Hair follicular keratinocyte (primary cell): ENCODE measurements around a stretch of chr12.

DNA sequence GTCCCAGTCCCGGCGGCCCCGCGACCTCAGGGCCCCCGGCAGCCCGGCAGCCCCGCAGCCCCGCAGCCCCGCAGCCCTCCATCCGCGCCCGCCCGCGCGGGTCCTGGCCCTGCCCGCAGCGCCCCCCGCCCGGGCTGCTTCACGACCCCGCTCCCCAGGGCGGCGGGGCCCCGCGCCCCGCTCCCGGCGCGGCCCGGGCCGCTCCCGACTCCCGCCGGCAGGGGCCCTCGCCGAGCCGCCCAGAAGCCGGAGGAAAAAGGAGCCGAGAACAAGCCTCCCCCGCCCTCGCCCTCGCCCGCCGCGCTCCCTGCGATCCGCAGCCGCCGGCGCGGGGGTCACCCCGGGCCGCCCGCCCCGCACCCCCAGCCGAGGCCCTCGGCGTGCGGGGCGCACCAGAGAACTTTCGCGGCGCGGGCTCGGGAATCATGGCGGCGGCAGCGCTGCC lies 642 bp downstream of the CDK2AP1 start:
- RAMPAGE, long total RNA = no peak

- RAMPAGE, long total RNA = no peak
Measured at GRCh38 chr12:123319651-123320072, 45.0 kb downstream of the SBNO1 start.

DNA sequence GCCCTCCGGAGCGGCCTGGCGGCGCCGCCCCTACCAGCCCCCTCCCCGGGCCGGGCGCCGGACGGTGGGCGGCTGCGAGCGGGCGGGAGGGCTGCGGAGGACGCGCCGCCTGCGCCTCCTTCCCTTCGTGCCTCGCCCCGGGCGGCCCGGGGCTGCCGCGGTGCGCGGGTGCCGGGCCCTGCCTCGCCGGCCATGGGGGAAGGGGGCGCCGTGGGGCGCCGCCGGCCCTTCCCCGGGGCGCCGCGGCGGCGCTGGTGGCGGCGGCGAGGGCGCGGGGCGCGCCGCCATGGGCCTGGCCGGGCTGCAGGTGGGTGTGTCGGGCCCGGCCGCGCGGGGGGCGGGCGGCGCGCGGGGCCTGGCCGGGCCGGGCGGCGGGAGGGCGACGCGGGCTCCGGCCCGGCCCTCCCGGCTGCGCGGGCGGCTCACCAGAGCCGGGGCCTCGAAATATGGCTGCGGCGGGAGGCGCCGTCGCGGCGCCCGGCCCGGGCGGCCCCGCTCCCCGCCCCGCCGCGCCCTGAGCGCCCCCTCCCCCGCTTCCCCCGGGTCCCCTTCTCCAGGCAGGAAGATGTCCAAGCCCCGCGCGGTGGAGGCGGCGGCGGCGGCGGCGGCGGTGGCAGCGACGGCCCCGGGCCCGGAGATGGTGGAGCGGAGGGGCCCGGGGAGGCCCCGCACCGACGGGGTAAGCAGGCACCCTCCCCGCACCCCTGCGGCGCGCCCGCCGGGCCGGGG lies 5.1 kb downstream of the KMT5A start:
- RAMPAGE, long total RNA = no peak

DNA sequence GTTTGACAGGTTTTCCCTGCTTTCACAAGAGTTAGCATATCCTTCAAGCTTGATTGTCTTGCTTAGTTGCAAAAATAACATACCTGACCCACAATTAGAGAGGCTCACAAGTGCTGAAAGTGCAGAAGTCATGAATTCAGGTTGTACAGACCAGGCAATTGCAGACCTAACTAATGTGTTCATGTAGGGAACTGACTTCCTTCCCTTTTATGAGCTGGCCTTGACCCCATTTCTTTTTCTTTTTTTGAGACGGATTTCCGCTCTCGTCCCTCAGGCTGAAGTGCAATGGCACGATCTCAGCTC lies 7.0 kb downstream of the KMT5A start:
- RAMPAGE, long total RNA = no peak

GRCh38 chr12:123394793-123395439 lies 11.0 kb downstream of the KMT5A start:
- RAMPAGE, long total RNA = no peak

DNA sequence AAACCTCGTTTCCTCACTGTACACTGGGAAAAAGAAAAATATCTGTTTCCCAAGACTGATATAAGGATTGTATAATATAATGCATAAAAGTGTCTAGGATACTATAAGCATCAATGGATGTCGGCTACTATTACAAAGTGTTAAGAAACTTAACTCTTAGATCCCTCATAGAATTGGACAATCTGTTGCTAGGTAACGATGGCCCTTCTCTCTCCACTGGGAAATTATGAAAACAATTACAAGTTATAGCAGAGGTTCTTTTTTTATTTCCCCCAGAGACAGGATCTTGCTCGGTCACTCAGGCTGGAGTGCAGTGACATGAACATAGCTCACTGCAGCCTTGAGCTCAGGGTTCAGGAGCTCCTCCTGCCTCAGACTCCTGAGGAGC lies 8.1 kb upstream of the RILPL2 start:
- RAMPAGE, long total RNA = no peak

- RAMPAGE, long total RNA = no peak
Measured at GRCh38 chr12:123528689-123529348, 4.7 kb downstream of the RILPL1 start.

GRCh38 chr12:123942108-123942925 lies 30.3 kb downstream of the CCDC92 start:
- RAMPAGE, long total RNA = no peak

- RAMPAGE, long total RNA = no peak
Measured at GRCh38 chr12:123943029-123943723, 29.5 kb downstream of the CCDC92 start.

DNA sequence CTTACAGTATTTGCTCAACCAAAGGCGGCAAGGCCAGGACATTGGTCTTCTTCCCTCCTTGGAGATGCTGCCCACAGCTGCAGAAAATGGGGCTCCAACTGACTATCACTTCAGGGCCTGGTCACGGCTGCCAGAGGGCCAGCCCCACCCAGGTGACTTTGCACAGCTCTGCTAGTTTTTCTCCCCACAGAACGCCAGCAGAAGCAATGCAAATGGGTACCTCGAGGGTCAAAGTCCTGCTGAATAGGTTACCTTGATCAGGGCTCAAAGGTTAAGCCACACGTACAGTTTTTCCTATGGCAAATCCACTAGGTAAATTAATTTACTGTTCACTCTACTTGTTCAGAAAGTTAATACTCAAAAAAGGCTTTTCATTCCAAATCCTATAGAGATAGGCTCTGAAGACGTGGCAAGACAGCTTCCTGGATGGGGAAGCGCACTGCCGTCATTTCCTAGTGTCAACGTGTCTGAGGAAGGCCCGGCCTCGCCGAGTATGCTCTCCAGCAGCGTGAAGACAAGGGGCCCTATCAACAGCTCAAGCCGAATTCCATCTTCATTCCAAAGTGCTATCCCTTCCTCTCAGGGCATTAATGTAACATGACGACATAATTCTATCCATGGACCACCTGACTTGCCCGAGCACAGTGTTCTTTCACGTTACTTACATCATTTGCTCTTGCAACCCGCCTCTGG lies 23.1 kb downstream of the CCDC92 start:
- RAMPAGE, long total RNA = no peak

- RAMPAGE, long total RNA = no peak
Measured at GRCh38 chr12:124327960-124328690, 33.2 kb downstream of the RFLNA start.

GRCh38 chr12:124340761-124341012 lies 45.8 kb downstream of the RFLNA start:
- RAMPAGE, long total RNA = no peak

DNA sequence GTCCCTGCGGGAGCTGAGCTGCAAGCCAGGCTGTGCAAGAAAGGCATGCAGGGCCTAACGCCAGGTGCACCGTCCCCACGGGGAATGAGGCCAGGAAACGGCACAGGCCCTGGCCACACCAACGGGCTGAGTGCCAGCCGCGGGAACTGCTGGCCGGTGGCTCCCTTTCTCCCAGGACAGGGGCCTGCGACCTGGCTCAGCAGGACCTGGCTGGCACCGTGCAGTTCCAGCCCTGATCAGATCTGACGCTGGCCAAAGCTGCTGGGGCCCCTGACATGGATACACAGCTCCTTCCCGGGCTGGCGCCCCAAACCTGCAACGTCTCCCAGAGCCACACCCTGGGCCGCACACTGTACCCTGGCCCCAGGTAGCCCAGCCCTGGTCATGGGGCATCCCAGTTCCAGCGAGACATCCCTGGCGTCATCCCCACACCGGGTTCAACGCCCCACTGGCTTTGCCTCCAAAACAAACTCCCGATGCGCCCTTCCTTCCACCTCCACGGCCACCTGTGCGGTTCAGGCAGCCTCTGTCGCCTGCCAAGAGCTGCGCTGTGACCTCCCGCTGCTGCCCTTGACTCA lies 65.1 kb downstream of the RFLNA start:
- RAMPAGE, long total RNA = no peak

- RAMPAGE, long total RNA = no peak
Measured at GRCh38 chr12:124410171-124410821, 115.4 kb downstream of the RFLNA start.

DNA sequence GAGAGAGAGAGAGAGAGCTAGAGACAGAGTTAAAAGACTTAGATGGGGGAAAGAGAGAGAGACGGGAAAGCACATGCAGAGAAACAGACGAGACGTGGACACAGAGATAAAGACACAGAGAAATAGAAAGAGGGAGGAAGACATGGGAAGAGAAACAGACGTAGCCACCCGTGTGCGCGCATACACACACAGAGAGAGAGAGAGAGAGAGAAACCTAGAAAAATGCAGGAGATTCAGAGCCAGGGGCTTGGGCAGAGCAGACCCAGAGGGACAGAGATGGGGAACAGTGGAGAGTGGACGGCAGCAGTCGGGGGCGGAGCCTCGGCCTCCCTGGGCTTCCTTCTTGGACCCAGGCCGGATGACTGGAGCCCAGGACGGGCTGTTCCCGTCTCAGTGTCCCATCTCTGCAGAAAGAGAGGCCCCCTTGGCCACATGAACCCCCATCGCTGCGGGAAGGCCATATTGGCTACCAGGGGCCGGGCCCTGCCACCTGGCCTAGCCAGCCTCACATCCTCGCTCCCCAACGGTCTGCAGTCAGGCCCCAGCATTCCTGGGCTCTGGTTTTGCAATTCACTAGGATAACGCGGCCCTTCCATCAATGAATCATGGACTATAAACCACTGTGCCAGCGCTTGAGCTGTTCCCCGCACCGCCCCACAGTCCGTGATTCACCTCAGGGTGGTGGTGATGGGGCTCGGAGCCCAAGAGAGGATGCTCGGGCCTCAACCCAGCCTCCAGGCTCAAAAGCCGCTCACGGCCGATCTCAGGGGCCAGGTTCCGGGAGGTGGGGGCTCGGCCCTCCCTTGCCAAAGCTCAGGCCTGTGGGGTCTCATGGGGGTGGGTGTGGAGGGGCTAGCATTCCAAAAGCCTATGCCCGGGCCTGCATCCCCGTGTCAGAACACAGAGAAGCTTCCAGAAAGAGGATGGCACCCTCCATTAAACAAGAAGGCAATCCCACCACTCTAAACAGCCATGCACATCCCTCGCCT lies 116.5 kb downstream of the RFLNA start:
- RAMPAGE, long total RNA = no peak

- RAMPAGE, long total RNA = no peak
Measured at GRCh38 chr12:124582132-124582544, 14.7 kb upstream of the NCOR2 start.

- RAMPAGE, long total RNA = no peak
Measured at GRCh38 chr12:124586562-124586936, 19.1 kb upstream of the NCOR2 start.

DNA sequence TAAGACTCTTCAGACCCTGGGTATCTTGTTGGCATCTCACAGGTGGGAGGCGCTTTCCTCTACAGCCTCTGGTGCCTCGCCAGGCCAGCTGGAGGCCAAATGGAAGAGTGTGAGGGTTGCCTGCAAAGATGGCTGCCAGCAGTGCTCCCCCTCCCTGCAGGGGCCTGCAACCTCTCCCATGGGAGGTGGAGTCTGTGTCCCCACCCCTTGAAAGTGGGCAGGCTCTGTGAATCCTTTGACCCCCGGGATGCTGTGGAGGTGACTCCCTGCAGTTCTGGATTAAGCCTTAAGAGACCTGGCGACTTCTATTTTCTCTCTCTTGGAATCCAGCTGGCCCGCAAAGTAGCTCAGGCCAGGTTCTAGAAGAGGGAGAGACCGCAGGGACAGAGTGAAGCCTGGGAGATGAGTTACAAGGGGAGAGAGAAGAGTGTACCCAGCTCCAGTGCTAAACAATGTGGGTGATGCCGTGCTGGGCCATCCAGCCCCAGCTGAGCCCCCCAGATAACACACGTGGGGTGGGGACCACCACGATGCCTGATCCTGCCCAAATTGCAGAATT lies 37.9 kb upstream of the NCOR2 start:
- RAMPAGE, long total RNA = no peak

DNA sequence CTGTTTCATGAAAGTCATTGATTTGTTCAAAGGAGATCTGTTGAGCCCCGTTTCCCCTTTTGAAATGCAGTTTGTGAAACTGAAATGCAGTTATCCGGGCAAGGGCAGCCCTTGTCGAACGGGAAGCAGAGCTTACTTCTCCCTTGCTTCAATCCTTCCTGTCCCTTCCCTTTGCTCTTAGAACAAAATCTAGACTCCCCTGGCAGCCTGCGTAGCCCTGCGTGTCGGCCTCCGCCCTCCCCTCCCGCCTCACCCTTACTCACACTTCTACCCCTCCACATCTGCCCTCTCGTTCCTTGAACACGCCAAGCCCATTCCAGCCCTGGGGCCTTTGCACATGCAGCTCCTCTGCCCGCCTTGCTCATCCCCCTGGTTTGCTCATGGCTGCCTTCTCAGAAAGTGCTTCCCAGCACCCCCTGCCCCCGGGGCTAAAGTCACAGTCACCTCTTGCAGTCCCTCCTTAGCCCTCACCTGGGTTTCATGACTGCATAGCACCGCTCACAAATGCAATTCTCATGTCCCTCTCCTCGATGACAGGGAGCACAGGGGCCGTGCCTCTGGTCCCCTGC lies 49.5 kb upstream of the NCOR2 start:
- RAMPAGE, long total RNA = no peak

DNA sequence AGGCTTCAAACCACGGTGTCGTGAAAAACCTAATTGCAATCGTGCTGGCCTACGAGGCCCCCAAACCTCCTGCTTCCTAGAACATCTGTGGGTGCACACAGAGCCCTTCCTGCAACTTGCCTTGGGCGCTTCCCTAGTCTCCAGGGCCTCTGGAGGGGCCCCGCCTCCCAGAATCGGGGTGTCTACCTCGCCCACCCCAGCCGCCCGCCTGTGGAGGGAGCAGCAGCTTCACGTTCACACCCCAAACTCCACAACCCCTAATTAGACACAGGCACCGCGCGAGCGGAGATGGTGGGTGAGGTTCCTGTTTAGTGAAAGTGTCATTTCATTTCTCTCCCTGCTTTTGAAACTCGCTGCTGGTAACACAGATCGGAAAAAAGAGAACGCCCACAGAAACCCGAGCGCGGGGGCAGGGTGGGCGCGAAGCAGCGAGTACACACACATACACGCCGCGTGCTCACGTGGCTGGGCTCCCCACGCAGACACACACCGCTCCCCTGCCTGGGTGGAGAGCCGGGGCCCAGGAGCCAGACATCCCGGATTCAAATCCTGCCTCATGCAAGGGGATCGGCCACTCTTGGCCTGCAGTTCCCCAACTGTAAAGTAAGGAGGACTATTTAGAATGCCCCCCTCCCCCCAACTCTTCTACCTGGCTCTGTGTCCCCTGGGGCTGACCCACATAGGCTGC lies 79.0 kb upstream of the NCOR2 start:
- RAMPAGE, long total RNA = no peak